ENCODE data around the gene GRIFIN.

GRCh38 chr7:1668561-1669045 is 1.5 kb upstream of the ELFN1 start:
- PRO-cap, result no peak

GRCh38 chr7:1749799-1750552 is 79.9 kb downstream of the ELFN1 start:
- PRO-cap, result no peak

- PRO-cap, result no peak
Measured at GRCh38 chr7:1845771-1846724, 176.0 kb downstream of the ELFN1 start.

DNA sequence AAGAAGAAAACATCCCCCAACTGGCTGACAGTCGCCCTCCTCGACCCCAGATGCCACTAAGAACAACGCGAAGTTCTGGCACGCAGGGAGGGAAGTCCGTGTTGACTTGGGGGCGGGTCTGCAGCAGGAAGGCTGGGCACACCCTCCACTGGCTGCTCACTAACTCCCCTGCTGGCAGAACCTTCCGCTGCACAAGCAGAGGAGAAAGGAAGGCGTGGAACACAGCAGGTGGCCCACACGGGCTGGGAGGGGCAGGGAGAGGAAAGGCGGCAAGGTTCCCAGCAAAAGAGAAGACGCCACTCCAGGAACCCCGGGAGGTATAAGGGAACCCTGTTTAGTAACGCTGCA is 205.2 kb downstream of the ELFN1 start:
- PRO-cap, result unidirectional peak, minus-strand start at position 98 of the sequence

DNA sequence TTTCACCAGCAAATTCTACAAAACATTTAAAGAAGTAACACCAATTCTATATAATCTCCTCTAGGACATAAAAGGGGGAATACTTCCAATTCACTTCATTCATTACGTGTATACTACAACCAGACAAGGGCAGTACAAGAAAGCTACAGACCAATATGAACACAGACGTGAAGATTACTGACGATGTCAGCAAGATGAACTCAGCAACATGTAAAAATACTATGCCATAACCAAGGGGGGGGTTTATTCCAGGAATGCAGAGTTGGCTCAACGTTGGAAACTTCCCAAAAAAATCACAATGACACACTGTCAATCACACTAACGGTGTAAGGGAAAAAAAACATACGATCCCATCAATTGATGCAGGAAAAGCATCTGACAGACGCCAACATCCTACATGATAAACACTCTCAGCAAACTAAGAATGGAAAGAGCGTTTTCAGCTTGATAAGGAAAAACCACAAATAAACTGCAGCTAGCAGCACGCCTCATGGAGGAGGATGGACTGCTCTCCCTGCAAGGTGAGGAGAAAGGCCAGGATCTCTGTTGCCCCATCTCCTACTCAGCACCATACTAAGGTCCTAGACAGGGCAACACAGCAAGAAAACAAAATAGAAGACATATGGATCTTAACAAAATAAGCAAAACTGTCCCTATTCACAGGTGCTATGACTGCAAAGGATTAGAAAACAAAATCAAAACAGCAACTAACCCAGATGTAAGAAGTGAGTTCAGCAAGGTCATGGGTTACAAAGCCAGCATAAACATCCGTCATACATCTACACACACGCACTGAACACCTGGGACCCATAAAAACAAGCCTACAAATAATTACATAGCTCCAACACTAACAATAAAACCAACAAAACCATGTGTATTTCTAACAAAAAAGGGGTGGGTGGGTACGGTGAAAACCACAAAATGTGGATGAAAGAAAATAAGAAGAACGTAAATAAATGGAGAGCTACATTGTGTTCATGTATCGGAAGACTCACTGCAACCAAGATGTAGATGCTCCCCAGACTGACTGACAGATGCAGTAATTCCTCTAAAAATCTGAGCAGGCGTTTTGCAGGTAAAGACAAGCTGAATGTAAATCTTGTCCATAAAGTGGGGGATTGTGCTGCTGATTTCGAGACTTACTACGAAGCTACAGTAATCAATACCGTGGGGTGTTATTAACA is 256.6 kb downstream of the ELFN1 start:
- PRO-cap, result no peak

DNA sequence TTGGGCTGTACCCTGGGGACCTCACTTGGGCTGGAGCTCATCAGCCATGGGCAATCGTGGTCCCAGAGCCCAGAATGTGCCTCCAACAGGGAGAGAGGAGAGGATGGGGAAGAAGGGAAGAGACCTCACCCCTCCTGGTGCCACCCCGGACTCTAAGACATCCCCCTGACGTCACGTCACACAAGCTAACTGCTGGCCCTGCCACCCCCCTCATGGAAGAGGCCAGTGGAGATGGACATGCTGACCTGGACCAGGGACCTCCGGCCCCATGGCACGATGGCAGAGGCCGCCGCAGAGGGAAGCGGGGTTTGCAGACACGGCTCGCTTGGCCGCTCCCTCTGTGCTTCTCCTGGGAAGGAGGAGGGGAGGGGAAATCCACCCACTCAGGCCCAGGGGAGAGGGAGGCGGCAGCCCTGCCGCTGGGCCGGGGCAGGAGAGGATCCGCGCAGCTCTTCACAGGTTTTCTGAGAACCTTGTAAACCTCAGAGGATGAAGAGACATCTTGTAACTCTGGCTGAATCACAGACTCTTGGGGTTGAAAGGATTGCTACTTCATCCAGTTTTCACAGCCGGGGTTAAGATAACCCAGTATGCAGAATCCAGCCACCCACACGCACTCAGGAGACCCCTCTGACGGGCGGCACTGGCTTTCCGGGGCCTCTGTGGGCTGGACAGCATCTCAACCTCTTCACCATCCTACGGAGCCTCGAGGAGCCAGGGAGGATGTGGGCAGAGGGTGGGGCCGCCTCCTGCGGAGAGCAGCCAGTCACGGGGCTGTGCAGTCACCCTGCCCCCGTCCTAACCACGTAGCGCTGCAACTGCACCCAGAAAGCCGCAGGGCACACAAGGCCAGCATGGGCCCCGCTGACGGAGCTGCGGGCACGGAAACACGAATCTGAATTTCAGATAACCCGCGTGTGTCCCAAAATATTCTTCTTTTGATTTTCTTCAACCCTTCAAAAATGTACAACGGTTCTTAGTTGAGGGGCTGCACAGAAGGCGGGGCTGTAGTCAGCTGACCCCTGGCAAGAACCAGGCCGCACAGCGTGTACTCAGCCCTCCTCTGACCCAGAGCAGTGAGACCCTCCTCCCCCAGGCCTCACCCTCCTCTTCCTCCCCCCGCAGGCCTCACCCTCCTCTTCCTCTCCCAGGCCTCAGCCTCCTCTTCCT is 270.2 kb downstream of the ELFN1 start:
- PRO-cap, result bidirectional peak, plus-strand start at position 828 of the sequence, minus-strand start at position 698 of the sequence

- PRO-cap, result no peak
Measured at GRCh38 chr7:2037256-2037896, 195.4 kb downstream of the MAD1L1 start.

GRCh38 chr7:2072922-2073335 is 159.8 kb downstream of the MAD1L1 start:
- PRO-cap, result no peak

DNA sequence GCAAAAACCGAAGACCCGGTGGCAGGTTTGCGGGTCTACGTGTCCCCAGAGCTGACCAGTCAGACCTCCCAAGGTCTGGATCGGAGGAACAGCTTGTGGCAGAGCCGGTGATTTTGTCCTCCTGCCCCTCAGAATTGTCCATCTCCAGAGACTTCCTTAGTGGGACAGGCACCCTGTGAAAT is 1.0 kb downstream of the EIF3B start:
- PRO-cap, result no peak

- PRO-cap, result no peak
Measured at GRCh38 chr7:2376571-2377242, 22.1 kb downstream of the EIF3B start.

- PRO-cap, result no peak
Measured at GRCh38 chr7:2403732-2404721, 616 bp downstream of the CHST12 start.

DNA sequence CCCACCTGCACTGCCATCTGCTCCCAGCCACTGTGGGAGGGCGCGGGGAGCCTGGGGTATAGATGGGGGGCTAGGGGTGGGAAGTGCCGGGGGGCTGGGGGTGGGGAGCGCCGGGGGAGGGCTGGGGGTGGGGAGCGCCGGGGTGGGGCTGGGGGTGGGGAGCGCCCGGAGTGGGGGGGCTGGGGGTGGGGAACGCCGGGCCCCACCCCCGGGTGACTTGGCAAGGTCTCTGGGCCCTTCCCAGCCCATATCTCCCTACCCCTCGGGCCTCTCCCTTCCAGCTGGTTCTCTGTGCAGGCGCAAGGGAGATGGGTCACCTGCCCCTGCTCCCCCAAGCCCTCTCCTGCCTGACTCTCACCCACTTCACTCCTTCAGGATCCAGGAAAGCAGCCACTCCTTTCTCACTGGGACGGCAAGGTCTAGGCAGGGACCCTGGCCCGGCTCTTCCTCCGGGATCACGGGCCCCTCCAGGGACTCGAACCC is at the start of gene GRIFIN:
GRIFIN (minus strand) TSS at position 32 of the 483 bp plus-strand sequence.
- PRO-cap, result no peak

DNA sequence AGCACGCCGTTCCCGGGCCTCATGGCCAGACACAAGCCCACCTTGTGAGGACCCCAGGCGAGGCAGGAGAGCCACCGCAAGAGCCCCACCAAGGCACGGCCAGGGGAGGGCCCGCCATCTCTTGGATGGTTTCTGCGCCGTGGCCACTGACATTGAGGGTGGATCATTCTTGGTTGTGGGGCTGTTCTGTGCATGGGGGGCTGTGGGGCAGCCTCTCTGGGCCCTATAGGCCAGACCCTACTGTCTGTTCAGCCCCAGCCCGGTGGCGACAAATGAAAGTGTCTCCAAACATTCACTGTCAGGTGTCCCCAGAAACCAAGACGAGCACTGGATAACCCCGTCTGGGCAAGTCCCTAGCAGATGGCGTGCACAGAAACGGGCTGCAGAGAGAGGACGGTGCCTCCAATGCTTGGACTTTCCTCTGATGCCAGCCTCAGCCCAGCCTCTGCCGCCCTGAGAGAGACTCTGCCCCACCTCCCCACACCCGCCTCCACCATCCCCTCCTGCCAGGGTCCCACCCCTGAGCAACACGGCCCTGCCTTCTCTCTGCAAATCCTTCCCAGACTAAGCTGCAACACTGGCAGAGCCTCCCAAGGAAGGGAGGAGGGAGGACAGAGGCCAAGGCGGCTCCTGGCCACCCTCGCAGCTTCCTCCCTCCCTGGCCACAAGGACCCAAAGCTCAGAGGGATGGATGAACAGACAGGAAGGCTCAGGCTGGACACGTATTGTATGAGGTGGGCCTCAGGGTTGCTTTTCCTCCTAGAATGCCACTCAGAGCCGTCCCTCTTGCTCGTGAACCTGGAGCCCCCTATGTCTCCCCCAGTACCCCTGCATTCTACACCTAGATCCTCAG is 7.4 kb upstream of the LFNG start:
- PRO-cap, result bidirectional peak, plus-strand start at position 583 of the sequence, minus-strand start at position 426 of the sequence

GRCh38 chr7:2527603-2528590 is 8.3 kb downstream of the LFNG start:
- PRO-cap, result unidirectional peak, minus-strand start at chr7:2527905

DNA sequence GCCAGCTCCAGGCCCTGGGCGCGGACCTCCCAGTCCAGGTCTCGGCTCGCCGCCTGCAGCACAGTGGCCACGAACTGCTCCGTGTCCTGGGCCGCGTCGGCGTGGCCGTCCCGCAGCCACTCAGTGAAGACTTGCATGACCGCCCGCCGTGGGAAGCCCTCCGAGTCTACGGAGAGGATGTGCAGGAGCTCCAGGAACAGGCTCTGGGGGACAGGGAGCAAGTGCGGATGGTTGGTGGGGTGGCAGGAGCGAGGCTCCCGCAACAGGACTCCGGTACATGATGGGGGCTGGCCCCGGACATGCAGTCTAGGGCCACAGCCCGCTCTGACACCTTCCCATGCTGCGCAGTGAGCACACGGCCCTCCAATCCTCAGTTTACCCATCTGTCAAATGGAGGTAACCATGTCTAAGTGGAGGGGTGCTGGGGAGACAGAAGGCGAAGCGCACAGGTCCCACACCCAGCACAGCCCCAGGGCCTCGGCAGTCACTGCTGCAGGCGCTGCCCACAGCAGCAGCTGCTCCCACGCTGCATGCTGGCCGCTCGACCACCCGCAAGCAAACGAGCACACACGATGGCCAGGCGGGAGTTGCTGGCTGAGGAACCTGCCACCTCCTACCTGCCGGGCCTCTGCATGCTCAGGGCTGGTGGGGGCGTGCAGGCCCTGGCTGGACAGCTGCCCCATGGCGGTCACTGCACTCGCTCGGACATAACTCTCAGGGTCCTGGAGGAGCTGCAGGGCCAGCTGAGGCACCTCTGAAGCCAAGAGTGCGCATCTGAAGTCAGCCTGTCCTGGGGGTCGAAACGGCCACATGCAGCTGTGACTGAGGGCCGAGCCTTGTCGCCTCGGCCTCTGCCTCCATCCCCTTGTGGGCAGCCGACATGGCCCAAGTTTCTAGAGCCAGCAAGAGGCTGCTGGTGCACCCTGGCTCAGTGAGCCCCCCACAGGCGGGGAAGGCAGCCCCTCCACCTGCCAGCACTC is 16.5 kb downstream of the BRAT1 start:
- PRO-cap, result no peak

DNA sequence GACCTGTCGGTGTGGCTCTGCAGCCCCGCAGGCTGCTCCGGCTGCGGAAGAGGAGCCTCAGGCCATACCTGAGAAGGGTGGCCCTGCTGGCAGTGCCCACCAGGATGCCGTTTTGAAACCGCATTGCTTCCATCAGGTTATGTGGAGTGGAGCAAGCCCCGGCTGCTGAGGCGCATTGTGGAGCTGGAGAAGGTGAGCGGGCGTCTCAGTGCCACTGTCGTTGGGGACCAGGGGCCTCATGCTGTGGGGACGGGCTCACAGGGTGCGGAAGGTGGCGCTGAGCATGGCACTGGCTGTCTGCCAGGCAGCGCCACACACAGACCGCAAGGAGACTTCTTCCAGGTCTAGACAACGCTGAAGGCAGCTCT is 28.9 kb downstream of the IQCE start:
- PRO-cap, result no peak

DNA sequence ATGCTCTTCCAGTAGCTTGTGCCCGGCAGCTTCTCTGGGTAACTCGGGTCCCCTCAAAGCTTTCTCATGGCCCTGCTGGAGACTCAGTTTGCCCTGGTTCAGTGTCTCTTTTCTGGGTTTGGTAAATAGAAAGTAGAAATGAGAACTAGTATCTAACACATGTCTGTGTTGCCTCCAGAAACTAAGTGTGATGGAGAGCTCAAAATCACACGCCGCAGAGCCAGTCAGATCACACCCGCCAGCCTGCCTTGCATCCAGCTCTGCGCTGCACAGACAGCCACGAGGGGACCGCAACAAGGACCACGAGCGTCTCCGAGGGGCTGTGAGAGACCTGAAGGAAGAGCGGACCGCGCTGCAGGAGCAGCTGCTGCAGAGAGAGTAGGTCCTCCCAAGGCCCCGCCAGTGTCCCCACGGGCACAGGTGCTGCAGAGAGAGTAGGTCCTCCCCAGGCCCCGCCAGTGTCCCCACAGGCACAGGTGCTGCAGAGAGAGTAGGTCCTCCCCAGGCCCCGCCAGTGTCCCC is 31.0 kb downstream of the IQCE start:
- PRO-cap, result no peak

- PRO-cap, result bidirectional peak, plus-strand start at chr7:2623498, minus-strand start at chr7:2623443
Measured at GRCh38 chr7:2622931-2623592, 8.7 kb upstream of the TTYH3 start.

GRCh38 chr7:2645019-2645719 is 13.4 kb downstream of the TTYH3 start:
- PRO-cap, result bidirectional peak, plus-strand start at chr7:2645543, minus-strand start at chr7:2645375

DNA sequence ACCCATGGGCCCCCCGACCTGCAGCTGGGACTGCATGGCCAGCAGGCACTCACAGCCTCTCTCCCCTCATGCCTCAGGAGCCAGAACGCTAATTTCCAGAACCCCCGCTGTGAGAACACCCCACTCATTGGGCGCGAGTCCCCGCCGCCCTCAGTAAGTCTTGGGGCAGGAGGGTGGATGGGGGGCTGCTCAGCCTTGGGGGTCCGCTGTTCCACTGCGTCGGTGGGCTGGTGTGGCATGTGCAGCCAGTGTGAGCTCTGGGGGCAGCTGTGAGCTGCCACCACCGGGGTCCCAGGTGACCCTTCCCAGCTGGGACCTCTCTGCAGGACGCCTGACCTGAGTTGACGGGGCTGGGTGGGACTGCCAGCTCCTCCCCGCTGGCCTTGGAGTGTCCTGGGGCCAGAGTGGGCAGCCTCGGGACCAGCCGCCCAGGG is 27.1 kb downstream of the TTYH3 start:
- PRO-cap, result no peak

All from left colon (tissue), 1 donor.